ENCODE data around the gene ZNF846.

- PRO-cap: no peak
Measured at GRCh38 chr19:7699214-7700187, 2.4 kb downstream of the FCER2 start.

- PRO-cap: no peak
Measured at GRCh38 chr19:7787808-7788288, 24.8 kb downstream of the CLEC4M start.

- PRO-cap: no peak
Measured at GRCh38 chr19:7788563-7789023, 25.6 kb downstream of the CLEC4M start.

- PRO-cap: no peak
Measured at GRCh38 chr19:7799735-7800461, 30.1 kb upstream of the EVI5L start.

GRCh38 chr19:7900536-7901235, 3.0 kb upstream of the MAP2K7 start:
- PRO-cap: no peak

GRCh38 chr19:7942667-7943176, 744 bp downstream of the TIMM44 start:
- PRO-cap: no peak

GRCh38 chr19:8001570-8002822, 3.4 kb downstream of the ELAVL1 start:
- PRO-cap: bidirectional peak, plus-strand start at chr19:8002659, minus-strand start at chr19:8002487

DNA sequence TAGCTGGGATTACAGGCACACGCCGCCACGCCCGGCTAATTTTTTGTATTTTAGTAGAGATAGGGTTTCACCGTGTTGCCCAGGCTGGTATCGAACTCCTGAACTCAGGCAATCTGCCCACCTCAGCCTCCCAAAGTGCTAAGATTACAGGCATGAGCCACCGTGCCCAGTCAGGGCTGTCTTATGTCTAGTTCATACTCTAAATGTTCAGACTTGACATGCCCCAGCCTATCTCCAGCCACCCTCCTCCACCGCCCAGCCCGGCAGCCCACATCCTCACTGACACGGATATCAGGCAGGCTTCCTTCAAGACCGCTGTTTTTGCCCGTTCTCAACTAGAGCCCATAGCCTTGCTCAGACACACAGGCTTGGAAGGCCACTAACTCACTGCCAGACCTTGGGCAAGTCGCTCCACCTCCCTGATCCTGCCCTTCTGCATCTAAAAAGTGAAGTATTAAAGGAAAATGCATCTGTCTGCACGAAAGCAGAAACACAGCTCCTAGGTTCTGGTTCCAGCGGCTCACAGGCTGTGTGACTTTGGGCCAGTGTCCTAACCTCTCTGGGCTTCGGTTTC, 14.7 kb upstream of the CERS4 start:
- PRO-cap: no peak

DNA sequence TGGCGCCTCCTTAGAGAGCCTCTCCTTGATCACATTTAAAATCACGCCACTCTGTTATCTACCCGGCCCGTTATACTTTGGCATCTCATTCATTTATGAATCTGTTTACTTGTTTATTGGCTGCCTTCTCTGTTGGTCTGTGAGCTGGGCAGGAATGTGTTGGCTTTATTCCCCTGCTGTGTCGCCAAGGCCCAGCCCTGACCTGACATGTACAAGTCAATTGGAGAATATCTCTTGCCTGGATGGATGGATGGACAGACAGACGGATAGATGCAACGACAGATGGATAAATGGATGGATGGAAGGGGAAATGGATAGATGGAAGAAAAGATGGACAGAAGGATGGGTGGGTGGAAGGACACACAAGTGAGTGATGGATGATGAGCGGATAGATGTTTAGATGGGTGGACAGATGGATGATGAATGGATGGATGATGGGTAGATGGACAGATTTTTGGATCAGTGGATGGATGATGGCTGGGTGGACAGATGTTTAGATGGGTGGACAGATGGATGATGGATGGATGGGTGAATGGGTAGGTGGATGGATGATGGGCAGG, 39.0 kb downstream of the CERS4 start:
- PRO-cap: no peak

DNA sequence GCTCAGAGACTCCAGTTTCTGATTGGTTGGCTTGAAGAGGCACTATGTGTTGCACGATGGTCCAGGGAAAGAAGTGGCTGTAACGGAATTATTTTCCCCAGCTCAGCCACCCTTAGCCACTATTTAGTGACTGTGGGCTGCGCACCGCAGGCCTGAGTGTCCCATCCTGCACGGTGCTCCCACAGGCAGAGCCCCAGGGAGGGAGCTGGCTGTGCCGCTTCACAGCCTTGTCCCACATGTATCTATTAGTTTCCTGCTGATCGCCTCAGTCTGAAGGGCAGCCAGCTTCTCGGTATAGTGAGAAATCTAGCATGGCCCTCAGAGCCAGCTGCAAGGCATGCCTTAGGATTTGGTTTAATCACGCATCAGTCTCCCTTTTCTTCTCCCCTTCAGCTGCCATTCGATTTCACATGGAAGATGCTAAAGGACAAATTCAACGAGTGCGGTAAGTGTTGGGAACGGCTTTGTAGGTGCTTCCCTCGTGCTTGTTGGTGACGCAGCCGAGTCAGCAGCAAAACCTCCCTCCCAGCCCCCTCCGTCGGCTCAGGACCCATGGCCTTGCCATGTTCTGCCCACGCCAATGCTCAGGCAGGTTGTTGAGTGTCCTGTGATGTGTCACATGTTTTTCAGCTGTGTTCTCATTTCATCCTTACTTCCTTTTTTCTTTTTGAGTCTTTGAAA, 15.7 kb downstream of the PRAM1 start:
- PRO-cap: no peak

DNA sequence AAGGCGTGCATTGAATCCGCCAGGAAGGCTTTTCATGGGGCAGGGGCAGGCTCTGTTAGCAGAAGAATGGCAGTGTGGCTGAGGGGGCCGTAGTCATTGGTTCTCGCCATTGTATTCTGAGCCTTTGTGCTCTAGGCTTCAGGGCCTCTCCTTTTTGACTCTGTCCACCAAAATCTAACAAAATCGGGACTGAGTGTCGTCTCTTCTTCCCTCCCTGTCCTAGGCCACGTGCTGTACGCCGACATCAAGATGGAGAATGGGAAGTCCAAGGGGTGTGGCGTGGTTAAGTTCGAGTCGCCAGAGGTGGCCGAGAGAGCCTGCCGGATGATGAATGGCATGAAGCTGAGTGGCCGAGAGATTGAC, 14.0 kb downstream of the PRAM1 start:
- PRO-cap: no peak

GRCh38 chr19:9039787-9040192, 47.1 kb upstream of the OR1M1 start:
- PRO-cap: no peak

GRCh38 chr19:9075308-9076166, 11.3 kb upstream of the OR1M1 start:
- PRO-cap: no peak

DNA sequence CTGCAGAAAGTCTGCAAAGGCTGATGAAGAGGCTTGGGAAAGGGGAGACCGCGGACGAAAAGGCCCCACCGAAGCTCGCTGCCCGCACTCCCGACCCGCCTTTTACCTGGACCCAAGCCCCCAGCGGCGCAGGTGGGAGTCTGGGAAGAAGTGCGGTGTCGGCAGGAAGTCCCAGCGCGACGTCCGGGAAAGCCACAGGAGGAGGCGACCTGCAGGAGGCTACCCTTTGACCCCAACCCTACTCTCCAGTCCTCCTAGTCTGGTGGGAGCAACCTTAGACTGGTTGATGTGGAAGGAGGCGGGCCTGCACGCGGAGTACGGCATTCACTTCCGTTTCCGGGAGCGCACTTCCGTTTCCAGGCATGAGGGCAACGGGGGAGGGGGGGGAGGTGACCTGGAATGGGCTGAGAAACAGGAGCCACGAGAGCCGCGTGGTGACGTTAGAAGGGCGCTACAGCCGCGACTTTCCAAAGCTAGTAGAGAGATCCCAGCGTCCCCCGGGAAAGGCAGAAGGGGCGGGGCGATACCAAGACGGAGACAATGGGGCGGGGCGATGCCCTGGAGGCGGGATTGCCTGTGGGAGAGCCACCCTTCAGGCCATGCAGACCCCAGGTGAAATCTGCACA, 28.5 kb downstream of the ZNF266 start:
- PRO-cap: no peak

DNA sequence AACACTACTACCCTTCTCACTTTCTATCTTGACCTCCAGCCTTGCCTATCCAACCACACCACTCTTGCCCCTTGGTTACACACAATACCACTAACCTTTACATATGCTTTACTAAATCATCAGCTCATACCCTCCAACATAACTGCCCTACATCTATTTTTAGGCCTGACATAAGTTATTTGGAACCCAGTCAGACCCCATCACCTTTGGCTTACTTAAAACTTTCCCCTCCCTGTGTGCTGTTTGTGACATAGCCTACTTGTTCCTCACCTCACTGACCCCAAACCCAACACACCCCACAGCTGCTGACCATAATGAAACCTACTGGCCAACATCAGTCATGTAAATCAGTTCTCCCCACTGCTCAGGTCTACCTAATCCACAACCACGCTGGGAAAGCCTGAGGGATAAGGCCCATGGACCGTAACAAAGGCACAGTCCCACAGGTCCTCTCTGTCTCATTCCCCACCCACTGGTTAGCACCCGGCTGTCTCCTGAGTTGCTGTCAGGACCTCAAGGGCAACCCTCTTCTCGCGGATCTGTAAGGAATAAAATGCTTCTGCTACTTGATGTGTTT, 4.9 kb downstream of the ZNF266 start:
- PRO-cap: no peak

DNA sequence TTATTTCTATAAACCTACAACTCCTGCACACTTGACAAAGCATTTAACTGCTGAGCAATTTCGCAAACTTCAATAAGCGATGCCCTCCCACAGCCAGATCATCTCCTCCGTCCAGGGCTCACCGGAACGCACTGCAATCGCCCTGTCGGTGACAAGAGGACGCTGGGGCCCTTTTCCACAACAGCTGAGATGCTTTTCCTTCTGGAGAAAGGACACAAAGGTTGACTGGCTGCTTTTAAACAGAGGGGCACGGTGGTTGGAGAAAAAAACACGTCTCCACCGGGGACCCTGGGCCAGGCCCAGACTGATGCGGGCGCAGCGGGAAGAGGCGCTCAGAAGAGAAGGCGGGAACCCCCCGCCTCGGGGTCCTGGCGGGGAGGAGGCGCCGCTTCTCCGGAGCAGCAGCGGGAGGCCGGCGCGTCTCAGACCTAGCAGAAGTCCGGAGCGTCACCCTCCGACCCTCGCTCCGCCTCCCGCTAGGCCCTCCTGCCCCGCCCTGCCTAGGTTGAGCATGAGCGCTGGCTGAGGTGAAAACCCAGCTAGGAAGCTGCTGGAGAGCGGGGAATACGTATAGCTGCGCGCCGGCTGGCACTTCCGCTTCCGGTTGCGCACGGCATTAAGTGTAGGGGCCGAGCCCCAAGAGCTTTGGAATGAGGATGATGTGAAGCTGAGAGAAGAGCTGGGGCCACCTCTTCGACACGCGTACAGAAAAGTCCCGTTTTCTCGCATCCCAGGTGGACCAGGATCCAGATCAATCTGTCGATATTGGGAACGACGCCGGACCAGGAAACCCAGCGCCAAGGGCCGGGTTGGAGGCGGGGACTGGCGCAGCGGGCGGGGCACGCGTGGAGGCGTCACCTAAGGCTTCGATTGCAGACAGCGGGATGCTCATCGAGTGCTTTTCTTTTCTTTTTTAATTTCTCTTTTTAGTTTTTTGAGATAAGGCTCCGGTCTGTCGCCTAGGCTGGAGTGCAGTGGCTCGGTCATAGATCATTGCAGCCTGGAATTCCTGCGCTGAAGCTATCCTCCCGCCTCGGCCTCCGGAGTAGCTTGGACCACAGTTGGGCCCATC, at the start of gene ZNF846:
Gene ZNF846, minus strand, starts transcription at position 572 of the 1,072 bp plus-strand sequence.
- PRO-cap: bidirectional peak, plus-strand start at position 129 of the sequence, minus-strand start at position 133 of the sequence; bidirectional peak, plus-strand start at position 623 of the sequence, minus-strand start at position 439 of the sequence; bidirectional peak, plus-strand start at position 828 of the sequence, minus-strand start at position 758 of the sequence

GRCh38 chr19:9866276-9866576, 31.1 kb downstream of the PIN1 start:
- PRO-cap: no peak

GRCh38 chr19:9945262-9946014, 9.1 kb upstream of the OLFM2 start:
- PRO-cap: no peak

DNA sequence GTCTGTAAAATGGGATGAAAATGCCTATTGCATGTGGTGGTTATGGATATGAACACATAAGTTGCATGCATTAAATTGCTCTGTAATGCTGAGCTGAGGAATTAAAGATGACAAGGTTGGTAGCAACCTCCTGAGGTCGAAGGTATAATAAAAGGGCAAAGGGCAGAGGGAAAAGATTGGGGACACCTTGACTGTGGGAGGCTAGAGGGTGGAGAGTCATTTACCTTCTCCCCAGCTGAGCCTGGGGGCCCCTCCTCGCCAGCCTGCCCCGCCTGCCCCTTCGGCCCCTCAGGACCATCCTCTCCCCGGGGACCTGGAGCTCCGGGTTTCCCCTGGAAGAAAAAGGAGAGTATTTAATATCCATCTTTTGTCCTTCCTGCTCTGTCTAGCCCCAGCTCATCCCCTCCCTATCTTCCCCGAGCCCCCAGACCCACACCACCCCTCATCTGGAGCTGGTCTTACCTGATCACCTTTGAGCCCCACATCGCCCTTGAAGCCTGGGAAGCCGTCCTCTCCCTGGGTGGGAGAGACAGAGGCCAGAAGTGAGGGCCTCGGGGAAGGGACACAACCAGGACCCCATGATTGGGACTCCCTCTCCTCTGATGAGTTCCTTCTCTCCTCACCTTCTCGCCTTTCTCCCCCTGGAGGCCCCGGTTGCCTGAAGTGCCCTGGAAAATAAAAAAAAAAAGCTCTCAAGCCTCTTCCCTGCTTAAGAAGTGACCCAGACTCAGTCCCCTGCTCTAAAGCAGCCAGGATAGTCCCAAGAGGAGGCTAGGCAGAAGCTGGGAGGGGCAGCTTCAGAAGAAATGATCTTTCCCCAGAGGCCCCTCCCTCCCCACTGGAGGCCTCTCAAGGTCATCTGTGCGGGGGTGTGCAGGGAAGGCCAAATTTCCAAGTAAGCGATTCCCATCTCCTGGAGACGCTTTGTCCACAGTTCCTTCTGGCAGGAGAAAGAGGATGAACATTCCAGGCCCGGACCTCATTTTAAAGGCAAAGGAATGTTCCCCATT, 23.9 kb downstream of the COL5A3 start:
- PRO-cap: no peak

DNA sequence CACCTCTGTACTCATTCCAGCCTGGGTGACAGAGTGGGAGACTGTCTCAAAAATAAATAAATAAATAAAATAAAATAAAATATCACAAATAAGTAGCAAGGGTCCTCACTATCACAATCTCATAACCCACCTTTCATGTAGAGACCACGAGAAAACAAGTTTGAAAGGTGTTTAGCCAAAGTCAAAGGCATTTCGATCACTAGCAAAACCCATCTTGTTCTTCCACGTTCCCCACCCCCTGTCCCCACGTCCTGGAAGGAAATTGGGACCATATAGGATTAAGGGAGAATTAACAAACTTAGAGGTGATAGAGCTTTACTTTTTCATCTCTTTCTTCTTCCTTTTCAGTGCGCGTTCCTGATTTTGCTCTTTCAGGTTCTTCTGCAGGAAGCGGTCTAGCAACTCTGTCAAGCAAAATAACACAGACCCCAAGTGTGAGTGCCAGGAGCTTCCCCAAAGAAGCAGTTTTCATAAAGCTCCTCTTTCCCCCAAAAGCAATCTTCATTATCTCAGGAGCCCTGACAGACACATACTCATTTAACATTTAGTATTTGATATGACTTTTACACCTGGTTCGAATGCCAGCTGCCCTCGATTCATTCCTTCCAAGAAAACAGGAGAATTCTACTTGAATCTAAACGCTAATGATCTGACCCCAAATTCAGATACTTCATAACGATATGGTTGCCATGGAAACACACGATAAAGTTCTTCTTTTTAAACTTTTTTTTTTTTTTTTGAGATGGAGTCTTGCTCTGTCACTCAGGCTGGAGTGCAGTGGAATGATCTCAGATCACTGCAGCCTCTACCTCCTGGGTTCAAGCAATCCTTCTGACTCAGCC, 21.8 kb downstream of the DNMT1 start:
- PRO-cap: no peak